Measurements from ENCODE around the gene SCO2.

DNA sequence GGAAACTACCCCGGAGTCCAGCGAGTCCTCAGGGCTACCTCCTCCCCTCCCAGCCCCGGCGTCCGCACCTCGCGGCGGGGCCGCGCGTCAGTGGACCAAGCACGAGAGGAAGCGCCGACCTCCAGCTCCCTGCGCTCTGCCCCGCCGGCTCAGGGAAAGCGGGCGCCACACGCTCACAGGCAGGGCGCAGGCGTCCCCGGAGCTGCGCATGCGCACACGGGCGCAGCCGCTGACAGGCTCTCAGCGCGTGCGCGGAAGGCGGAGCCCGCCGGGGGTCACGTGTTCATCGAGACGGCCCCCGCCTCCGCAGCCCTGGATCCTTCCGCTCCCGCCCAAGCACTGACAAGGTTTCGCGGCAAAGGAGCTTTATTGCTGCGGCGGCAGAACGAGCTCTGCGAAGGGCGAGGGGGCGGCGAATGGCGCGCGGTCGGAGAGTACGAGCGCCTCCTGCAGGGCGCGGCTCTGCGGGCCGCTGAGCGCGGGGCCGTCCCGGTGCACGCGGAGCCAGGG, at the start of gene SCO2:
TSS of gene SCO2 (minus strand) at position 195 of the 510 bp plus-strand sequence.
- RRBS, 2 experiments, result under 1 to 4% methylated on average over 37 of the region's 67 CpGs

- RRBS, 2 experiments, result no CpG with 5 or more reads among the region's 11 CpGs
These were observed 1.1 kb downstream of the CHKB start for GRCh38 chr22:50581559-50581986.

DNA sequence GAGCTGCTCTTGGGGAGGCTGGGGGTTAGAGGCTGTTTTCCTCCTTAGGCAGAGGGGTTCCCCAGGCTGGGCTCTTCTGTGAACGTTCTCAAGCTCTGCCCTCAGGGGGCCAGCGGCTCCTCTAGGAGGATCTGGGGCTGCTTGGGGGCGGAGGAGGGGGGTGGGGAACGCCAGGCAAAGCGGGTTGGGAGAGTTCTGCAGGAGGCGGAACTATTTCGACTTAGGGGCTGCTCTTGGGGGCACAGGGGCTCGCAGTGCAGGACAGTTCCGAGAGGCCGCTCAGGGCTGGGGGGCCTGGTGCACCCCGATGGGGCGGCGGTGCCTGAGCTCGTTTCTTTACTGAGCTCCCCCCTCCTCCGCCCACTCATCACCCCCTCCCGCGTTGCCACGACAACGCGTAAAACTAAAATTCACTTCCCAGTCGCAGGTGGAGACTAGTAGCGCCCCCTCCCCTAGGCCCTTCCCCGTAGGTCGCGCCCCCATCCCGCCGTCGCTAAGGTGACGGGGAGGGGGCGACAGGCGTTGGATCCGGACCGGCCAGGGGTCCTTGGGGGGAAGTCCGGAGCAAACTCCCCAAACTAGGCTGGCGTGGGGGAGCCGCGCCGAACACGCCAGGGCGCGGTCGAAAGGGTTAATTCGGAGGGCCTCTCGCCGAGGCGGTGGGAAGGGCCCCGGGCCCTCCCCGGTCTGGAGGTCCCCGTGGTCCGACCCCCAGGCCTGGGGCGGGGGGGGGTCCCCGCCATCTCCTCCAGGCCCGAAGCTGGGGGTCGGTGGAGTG, 45.4 kb upstream of the ARSA start:
- RRBS, 2 experiments, result 4% methylated on average over 9 of the region's 54 CpGs; no CpG with 5 or more reads in 1 of the 2 experiments

GRCh38 chr22:50721230-50721656, 16.8 kb upstream of the ACR start:
- RRBS, 2 experiments, result 83 to 91% methylated on average over 12 of the region's 28 CpGs

DNA sequence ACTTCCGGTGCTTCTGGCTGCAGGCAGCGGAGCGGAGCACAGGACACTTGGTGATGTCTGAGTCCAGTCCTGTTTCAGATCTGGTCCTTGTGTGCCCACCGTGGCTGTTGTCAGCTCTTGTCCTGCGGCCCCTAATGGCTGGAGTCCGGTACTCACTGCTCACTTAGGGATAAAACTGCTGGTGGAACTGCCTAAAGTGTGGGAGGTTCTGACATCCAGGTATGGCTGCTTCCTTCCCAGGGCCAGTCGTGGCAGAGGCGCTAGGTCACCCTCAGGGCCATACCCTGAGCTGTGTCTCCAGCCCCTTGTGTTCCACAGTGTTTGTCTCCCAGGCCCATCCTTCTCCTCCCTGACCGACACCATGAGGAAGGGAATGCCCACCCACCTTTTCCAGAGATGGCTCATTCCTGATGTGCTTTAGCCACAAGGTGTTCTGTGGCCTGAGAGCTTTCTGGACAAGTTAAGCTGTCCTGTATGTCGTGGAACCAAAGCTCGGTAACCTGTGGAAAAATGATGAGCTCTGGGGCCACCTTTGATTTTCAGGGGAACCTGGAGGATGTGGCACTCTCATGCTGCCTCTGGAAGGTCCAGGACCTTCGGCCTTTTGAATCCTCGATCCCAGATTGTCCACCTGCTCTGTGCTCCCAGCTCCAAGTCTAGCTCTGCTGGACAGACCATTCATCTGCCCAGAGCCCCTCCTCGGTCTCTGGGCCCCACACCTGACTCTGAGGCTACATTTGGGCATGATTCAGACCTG, 12.3 kb upstream of the ACR start:
- RRBS, 2 experiments, result no CpG with 5 or more reads among the region's 14 CpGs

Measured in Panc1 (cell line).